ENCODE results near the gene CCT5.

DNA sequence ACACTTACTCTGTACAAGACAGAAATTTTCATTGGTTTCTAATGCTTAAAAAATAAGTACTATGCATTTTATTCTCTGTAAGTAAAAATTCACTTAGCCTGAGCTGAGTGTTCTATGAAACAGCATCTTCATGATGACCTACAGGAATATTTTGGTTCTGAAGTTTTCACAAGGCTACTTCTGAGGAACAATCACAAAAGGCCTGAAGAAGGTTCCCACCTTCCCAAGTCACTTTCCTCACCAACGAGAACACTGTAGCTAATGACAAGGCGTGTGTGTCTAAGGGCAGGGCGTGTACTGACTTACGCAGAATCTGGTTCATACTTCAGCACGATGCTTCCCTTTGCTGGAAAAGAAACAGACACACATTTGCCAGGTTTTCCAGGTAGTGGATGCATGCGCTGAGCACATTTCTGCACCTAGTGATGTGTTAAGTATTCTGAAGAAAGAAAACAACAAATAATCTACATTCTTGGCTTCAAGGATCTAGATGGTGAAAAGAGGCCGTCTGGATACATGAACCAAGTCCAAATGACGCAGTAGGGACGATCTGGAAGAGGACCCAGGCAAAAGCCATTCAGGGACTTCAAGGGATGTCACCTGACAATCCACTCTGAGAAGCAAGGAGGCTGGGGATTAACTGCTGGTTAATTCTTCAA is 30.6 kb downstream of the NSUN2 start:
- RAMPAGE, long total RNA: no peak
- RRBS: no CpG with 5 or more reads among the region's 9 CpGs

- RAMPAGE, long total RNA: no peak
- RRBS: no CpG with 5 or more reads among the region's 5 CpGs
Measured at GRCh38 chr5:6603663-6604068, 29.2 kb downstream of the NSUN2 start.

DNA sequence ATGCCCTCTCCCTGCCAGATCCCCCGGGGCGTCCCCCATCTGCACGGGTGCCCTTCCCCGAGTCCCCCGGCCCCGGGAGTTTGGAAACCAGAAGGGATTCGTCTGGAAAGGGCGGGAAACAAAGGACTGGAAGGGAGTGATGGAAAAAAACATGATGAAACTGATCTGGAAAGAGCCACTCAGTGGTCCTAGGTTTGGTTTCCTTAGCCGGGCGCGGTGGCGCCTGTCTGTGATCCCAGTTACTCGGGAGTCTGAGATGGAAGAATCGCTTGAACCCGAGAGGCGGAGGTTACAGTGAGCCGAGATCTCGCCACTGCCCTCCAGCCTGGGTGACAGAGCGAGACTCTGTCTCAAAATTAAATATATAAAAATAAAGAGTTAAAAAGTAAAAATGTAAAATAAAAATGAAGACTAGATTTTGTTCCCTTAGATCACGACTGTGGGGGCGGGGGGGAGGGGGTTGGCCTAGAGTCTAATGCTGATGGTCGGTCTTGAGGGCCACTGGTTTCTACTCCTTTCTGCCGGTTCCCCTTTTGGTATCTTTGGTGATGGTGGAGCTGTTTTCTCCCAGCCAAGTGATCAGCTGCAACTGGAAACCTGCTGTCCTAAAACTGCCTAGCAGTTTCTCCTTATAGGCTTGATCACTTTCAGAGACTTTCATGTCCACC is 869 bp downstream of the SRD5A1 start:
- RAMPAGE, long total RNA: no peak
- RRBS: 4% methylated on average over 5 of the region's 23 CpGs

DNA sequence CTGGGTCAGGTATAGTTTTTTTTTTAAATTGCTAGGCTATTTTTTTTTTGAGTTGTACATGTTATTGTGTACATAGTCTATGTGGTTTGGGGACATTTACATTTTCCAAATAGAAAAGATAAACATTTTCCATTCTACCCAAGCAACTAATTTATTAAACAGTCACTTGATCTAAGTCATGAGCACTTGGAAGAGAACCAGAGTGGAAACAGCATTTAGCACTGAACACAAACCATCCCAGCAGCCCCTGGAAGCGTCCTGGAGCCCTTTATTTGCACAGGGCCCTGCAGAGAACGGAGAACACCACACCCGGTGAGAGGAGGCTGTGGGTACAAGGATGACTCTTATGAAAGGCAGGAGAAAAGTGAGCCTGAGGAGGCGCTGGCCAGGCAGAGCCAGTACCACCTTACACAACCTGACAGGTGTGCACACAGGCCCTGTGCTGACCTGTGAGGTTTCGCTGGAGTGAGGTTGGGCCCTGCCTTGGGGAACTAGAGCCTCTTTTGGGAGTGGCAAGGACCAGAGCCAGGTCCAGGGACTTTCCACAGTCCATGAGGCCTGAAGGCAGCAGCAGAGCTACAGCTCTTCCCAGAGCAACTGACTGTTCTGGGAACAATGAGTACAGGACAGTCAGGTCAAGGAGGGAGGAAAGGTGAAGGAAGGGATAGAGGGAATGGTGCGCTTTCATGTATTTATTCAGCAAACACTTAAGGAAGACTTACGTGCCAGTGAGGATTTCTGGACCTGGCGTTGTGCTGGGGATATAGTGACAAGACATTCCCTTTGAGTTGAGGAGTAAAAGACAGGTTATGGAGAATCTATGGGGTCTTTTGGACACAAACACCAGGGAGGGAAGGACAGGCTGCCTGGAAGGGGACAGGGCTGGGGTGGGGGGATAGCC is 3.1 kb downstream of the SRD5A1 start:
- RAMPAGE, long total RNA: no peak
- RRBS: no CpG with 5 or more reads among the region's 8 CpGs

- RAMPAGE, long total RNA: no peak
- RRBS: no CpG with 5 or more reads among the region's 7 CpGs
Measured at GRCh38 chr5:6672973-6673723, 39.9 kb downstream of the SRD5A1 start.

GRCh38 chr5:6730429-6730648 is 17.1 kb downstream of the TENT4A start:
- RAMPAGE, long total RNA: no peak
- RRBS: no CpG with 5 or more reads among the region's 5 CpGs

GRCh38 chr5:6889335-6889768 is 176.1 kb downstream of the TENT4A start:
- RAMPAGE, long total RNA: no peak
- RRBS: no CpG with 5 or more reads among the region's 2 CpGs

DNA sequence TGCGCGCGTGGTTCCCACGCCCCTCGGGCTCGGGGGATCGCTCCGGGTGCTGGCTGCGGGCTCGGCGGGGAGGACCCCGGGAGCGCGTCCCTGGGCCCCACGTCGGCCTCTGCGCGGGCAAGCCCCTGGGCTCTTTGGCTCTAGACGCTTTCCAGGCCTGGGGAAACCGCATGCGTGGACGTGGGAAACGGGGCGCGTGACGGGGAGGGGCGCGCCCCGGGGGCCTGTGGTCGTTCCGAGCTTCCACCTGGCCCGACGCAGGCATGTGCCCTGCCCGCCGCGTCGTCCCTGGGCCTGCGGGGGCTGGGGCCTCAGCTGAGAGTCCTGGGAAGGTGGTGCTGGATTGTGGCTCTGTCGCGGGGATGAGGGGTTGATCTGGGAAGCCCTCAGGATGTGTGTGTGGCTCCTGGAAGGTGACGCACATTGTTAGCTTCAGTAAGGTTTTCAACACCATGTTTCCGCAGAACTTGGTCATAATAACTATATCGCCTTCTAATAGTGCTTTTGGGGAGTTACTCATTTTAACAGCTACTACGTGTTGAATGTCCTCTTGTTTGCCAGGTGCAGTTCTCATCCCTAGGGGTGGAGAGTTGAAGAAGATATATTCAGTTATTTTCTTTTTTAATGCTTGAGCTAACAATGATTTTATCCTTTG is 589.0 kb downstream of the MTRR start:
- RAMPAGE, long total RNA: no peak
- RRBS: 23% methylated on average over 5 of the region's 44 CpGs

DNA sequence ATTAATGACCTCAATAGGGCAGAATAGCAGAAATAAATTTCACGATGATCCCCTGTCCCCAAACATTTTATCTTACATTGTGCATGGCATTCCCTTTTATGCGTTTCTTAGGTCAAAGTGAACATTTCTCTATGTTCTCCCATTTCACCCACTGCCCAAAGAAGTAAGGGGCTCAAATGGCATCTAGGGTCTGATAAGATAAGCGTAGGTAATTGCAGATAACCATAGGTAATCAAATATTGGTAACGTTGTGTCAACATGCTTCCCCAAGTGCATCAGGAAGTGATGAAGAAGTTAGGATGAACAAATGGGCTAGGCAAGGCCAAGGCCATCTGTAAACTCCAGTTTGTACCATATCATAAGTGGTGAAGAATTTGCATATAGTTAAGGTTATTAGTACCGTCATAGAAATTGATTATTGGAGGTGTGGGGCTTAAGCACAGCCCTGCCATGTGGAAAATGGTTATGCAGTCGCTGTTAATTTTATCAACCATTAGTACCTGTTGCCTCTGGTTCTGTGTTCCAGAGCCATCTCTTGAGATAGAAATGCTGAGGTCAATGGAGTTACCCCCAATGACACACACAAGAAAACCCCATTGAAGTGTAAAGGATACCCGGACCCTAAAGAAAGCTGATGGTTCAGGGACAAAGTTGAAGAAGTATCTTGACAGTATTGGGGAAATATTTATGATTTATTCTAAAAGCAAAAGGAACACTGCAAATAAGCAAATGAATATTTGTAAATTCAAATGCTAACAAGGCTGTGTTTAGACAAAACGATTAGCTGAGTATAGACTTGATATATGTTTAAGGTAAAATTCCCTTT is 507.8 kb downstream of the SEMA5A start:
- RAMPAGE, long total RNA: no peak
- RRBS: no CpG with 5 or more reads among the region's 8 CpGs

GRCh38 chr5:9484008-9484529 is 61.8 kb downstream of the SEMA5A start:
- RAMPAGE, long total RNA: no peak
- RRBS: no CpG with 5 or more reads among the region's 4 CpGs

DNA sequence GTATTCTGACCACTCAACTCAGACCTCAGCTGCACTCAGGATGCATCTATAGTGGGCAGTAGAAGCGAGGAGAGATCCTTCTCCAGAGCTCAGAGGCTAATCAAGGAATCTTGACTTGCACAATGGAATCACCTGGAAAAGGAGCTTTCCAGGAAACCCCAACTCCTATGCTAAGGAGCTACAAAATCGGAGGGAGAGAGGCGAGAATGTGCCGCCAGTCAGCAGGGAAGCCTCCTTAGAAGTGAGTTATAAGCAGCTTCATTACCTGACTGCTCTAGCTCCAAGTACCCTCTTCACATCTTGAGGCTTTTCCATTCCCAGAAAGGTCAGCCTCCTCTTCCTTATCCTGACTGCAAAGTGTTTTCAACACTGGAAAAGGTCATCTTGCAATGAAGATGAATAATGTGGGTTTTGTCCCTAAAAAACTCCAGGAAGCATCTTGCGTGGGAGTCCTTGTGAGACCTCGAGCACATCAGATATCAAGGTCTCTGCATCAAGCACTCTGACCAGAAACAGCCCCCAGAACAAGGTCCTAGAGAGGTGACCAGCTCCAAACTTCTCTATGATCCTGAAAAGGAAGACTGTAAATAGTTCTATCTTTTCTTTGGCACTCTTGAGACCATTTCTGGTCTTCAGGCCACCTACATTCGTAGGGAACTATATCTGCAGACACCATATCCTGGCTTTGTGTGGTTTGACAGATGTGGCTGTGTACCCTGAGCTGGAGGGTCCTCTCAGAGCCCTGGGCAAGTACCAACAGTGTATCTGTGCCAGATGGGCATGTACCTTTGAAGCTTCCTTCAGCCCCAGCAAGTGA is 15.0 kb downstream of the SEMA5A start:
- RAMPAGE, long total RNA: no peak
- RRBS: no CpG with 5 or more reads among the region's 7 CpGs

DNA sequence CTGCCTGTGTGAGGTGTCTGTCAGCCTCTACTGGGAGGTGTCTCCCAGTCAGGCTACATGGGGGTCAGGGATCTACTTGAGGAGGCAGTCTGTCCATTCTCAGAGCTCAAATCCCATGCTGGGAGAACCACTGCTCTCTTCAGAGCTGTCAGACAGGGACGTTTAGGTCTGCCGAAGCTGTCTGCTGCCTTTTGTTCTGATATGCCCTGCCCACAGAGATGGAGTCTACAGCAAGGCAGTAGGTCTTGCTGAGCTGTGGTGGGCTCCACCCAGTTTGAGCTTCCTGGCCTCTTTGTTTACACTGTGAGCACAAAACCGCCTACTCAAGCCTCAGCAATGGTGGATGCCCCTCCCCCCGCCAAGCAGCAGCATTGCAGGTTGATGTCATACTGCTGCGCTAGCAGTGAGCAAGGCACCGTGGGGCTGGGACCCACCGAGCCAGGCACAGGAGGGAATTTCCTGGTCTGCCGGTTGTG is 233.2 kb downstream of the ATPSCKMT start:
- RAMPAGE, long total RNA: no peak
- RRBS: no CpG with 5 or more reads among the region's 8 CpGs

GRCh38 chr5:10250072-10250824 is at the start of gene CCT5:
CCT5 (plus strand) TSS chr5:10250280.
- RAMPAGE, long total RNA: start-site peak on the plus strand at chr5:10250266-10250333, 7,308 and 2,053 reads in 2 replicates
- RRBS: 1% methylated on average over 28 of the region's 63 CpGs

DNA sequence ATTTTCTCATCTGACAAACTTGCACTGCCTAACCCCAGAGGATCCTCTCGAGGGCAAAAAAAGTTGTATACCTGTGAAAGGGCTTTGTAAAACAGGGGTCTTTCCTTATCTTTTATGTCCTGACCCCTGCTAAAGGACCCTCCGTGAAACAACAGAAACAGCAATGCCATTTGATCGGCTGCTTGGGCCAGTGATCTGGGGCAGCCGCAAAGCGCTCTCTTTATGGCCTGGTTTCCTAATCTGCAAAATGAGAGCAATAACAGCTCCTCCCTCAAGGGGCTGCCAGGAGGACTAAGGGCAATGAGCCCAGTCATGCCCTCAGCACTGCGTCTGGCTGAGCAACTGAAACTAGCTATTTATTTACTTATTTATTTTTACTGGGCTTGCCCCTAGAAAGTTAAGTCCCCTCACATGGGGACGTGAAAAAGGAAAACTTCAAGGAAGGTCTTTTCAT is 18.4 kb downstream of the CMBL start:
- RAMPAGE, long total RNA: no peak
- RRBS: no CpG with 5 or more reads among the region's 7 CpGs

DNA sequence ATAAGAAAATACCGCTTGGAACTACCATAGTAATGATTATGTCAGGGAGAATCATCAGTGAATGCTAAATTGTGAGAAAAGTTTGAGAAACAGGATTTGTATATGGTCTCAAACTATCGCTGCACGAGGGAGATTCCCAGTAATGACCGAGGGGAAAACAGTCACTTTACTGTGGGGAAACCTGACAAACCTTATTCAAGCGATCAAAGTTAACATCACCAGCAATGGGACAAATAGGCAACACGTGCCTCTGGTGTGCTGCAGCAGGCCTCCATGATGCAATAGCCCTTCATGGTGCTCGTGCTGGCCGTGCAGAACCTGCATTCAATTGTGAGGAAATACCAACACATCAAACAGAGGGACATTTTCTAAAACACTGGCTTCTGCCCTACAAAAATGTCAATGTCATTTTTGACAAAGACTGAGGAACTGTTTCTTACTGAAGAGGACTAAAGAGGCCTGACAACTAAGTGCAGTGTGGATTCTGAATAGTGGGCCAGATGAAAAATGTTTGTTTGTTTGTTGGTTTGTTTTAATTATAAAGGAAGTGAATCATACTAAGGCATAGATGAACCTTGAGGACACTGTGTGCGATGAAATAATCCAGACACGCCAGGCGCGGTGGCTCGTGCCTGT is 17.7 kb upstream of the MARCHF6 start:
- RAMPAGE, long total RNA: no peak
- RRBS: no CpG with 5 or more reads among the region's 13 CpGs

- RAMPAGE, long total RNA: no peak
- RRBS: no CpG with 5 or more reads among the region's 3 CpGs
Measured at GRCh38 chr5:10390198-10390615, 36.7 kb downstream of the MARCHF6 start.

- RAMPAGE, long total RNA: no peak
- RRBS: no CpG with 5 or more reads among the region's 3 CpGs
Measured at GRCh38 chr5:10422420-10422827, 19.3 kb upstream of the ROPN1L start.

DNA sequence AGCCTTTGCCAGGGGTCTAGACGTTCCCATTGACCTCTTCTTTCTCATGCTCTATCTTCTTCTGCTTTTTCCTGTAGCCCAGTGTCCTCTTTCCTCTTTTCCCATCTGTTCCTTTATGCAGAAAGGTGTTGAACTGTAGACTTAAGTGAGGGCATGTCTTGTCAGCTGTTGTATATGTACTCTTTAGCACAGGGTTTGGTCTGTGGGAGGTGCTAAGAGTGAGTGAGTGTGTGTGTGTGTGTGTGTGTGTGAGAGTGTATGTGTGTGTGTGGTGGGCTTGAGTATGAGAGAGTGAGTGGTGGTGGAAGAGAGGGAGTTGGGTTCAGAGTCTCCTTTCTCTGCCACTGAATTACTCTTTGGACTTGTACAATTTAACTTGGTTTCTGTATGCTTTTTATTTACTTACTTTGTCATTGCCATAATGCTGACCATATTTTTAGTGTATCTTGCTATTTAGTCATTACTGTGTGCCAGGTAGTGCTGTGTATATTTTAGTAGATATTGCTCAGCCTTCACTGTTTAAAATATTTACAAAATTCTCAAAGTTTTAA is 10.2 kb upstream of the ROPN1L start:
- RAMPAGE, long total RNA: no peak
- RRBS: no CpG with 5 or more reads among the region's 1 CpG

GRCh38 chr5:10485147-10485958 is 43.7 kb downstream of the ROPN1L start:
- RAMPAGE, long total RNA: no peak
- RRBS: no CpG with 5 or more reads among the region's 17 CpGs

DNA sequence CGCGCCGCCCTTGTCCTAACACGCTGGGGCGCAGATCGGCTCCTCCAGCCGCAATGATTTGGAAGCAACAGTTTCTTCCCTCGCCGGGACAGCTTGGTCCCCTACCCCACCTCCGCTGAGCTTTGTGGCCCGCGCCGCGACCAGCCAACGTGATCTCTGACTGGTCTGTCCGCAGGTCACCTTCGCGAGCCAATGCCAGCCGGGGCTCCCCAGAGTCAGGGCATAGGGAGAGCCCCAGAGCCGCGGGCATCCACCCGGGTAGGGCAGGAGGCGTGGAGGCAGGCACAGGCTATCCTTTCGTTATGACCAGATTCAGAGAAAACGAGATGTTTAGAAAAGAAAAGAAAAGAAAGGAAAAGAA is 1.4 kb downstream of the ANKRD33B start:
- RAMPAGE, long total RNA: no peak
- RRBS: 1% methylated on average over 9 of the region's 25 CpGs